Monocyte (primary cell): ENCODE measurements around a stretch of chr5.

DNA sequence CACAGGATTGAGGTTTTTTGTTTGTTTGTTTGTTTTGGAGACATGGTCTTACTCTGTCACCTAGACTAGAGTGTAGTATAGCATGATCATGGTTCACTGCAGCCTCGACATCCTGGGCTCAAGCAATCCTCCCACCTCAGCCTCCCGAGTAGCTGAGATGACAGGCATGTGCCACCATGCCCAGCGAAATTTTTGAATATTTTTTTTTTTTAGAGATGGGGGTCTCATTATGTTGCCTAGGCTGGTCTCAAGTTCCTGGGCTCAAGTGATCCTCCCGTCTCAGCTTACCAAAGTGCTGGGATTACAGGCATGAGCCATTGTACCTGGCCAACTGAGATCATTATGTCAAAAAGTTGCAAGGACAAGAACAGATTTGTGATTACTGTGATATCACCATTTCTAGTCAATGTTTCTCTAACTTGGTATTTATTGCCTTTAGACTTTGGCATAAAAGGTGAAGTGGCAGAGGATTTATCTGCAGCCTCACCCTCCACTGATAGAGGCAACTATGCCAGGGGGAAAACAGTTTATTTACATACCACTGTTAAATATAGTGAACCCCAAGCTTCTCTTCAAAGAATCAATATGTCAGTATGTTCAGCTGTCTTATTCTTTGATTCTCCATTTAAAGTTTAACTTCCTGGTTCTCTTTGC lies 30.2 kb downstream of the SEMA6A start:
- PRO-cap, 2 experiments, result no peak in any of the 2 experiments

DNA sequence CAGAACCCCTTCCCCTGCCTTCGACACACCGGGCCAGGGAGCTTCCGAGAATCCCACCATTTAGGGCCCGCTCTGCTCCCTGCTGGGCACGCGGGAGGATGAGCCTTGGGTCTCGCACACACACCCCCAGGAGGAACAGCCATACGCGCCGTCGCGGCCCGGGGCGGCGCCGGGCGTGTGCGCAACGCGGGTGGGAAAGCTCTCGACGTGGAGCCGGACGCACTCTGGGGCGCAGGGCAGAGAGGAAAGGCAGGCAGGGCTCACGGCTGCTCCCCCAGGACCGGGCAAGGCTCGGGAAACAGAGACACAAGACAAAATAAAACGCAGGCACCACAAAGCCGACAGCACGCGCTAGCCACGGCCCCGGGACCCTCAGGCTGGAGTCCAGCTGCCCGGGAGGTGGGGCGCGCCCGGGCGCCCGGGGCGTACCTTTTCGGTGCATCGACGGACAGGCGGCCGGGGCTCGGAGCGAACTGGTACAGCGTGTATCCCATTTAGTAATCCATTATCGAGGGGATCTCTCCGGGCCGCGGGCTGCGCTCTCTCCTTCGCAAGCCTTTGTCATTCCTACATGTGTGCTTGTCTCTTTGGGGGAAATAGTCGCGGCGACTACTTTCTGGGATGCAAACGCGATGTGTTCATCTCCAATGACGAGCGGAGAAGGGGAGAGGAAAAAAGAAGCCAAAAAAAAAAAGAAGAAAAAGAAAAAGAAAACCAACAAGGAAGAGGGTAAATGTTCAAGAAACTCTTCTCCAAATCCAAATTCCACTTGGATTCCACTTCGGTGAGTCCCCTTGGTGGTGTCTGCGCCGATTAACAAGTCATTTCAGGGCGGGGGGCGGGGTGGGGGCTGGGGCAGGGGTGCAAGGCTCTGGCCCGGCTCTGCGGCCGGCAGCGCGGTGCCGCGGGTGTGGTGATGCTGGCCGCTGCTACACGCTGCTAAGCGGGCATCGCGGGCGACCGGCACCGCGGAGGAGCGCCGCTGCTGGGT lies 572 bp downstream of the SEMA6A start:
- PRO-cap, 2 experiments, result no peak in any of the 2 experiments

DNA sequence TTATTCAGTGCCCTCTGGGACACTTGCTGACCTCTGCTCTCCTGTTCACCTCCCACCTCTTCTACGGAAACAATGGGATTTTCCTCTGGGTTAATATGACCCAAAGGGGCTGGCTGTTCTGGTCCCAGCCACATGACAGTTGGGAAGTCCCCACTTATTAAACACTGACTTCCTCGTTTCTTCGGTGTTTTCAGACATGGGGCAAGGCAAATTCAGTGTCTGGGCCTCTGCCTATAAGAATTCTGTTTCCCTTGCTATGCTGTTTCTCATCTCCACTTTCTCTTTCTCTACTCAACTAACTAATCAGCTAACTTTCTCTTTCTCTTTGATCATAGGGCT lies 107.0 kb upstream of the SEMA6A start:
- PRO-cap, 2 experiments, result no peak in any of the 2 experiments

GRCh38 chr5:117105318-117105517 lies 530.6 kb upstream of the SEMA6A start:
- PRO-cap, 2 experiments, result peak in 1 of 2 experiments; most common minus-strand start chr5:117105393 (in 1)

GRCh38 chr5:119071539-119072007 lies 686 bp downstream of the DMXL1 start:
- PRO-cap, 2 experiments, result peak in 1 of 2 experiments; most common plus-strand start chr5:119071706 (in 1); most common minus-strand start chr5:119071658 (in 1)

DNA sequence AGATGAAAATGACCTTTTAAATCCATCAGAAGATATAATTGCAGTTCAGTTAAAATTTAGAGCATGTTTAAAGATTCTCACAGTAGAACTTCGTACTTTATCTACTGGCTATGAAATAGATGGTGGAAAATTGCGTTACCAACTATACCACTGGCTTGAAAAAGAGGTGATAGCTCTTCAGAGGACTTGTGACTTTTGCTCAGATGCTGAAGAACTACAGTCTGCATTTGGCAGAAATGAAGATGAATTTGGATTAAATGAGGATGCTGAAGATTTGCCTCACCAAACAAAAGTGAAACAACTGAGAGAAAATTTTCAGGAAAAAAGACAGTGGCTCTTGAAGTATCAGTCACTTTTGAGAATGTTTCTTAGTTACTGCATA lies 99.9 kb downstream of the DMXL1 start:
- PRO-cap, 2 experiments, result no peak in any of the 2 experiments

- PRO-cap, 2 experiments, result no peak in any of the 2 experiments
Measured at GRCh38 chr5:119336206-119336621, 19.6 kb upstream of the TNFAIP8 start.

GRCh38 chr5:119357922-119358121 lies 2.0 kb downstream of the TNFAIP8 start:
- PRO-cap, 2 experiments, result no peak in any of the 2 experiments

- PRO-cap, 2 experiments, result no peak in any of the 2 experiments
Measured at GRCh38 chr5:119418707-119419236, 33.5 kb upstream of the HSD17B4 start.

- PRO-cap, 2 experiments, result no peak in any of the 2 experiments
Measured at GRCh38 chr5:122311031-122311394, 1.0 kb upstream of the SNCAIP start.

DNA sequence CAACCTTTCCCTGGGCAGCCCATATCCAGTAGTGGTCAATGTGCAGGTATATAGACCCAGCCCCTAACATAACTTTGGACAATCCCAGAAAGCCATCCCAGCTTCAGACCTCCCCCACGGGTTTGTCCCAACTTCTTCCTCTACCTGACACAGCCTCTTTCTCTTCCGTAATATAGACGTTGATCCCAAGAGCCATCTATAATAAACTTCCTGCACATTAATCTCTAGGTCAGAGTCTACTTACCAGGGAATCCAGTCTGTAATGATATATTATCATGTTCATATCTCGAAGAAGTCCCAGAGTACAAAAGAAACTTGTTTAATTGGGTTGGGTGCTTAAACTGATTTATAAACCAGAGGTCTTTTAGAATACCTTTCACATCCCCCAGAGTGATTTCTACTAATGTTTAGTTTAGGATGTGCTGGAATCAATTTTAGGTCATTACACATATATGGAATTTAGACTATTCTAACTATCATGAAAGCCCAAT lies 157.5 kb downstream of the SNCAIP start:
- PRO-cap, 2 experiments, result no peak in any of the 2 experiments

DNA sequence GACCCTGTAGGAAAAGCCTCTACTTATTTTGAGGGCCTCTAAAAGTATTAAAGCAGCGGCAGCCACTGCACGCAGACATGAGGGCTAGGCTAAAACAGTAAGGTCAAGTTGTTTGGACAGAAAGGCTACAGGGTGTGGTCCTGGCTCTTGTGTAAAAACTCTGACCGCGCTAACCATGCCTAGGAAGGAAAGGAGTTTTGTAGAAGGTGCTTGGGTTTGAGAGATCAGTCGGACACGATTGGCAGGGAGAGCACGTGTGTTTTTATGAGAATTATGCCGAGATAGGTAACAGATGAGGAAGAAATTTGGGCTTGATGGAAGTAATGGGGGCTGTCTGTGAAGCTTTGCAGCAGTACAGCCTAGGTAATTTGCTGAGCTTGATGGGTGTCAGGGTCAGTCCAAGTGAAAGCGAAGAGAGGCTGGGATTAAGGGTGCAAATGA lies 163.6 kb downstream of the SNCAIP start:
- PRO-cap, 2 experiments, result no peak in any of the 2 experiments

GRCh38 chr5:122478526-122479336 lies 166.7 kb downstream of the SNCAIP start:
- PRO-cap, 2 experiments, result no peak in any of the 2 experiments

GRCh38 chr5:122844084-122844806 lies 1.2 kb upstream of the SNX24 start:
- PRO-cap, 2 experiments, result no peak in any of the 2 experiments

DNA sequence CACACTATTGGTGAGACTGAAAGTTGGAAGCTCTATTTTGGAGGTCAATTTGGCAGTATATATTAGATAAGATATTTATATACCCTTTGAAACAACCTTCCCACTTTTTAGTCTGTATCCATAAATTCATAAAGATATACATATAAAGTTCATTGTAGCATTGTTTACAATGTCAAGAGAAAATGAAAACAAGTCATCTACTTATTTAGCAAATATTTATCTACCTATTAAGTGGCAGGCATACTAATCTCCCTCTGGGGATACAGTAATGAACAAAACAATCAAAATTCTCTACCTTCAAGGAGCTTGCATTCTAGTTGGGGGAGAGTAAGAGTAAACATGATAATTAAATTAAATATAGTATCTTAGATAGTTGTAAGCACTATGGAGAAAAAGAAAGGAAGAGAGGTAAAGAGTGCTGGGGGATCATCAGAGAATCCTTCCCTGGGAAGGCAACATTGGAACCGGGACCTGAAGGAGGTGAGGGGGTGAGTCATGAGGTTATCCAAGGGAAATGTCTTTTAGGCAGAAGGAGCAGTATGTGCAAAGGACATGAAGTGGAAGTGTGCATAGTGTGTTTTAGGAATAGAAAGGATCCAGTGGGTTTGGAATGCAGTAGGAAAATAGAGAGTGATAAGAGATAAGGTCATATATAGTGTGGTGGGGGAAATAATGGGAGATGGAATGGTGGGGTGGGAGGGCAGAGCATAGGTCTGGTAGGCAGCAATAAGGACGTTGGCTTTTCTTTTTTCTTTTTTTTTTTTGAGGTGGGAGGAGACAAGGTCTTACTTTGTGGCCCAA lies 17.6 kb downstream of the SNX24 start:
- PRO-cap, 2 experiments, result no peak in any of the 2 experiments

DNA sequence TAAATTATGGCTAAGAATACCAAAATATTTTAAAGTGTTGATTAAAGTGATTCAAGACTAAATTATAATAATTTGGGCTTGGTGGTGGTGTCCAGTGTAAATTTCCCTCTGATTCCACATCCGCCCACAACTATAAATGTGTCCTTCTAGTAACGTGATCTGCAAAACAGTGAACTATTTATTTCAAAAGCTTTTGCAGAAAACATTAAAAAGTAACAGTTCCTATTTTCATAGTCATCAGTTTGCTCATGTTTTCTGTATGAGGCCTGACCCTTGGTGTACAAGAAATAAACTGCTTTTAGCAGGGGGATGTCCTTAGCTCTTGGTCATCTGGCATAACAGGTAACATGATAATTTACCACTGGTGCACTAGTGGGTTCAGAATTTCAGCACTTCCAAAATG lies 16.9 kb downstream of the PPIC start:
- PRO-cap, 2 experiments, result no peak in any of the 2 experiments

GRCh38 chr5:123098671-123099910 lies 10.1 kb downstream of the PRDM6 start:
- PRO-cap, 2 experiments, result no peak in any of the 2 experiments

GRCh38 chr5:123438802-123439420 lies 15.7 kb upstream of the CEP120 start:
- PRO-cap, 2 experiments, result no peak in any of the 2 experiments

- PRO-cap, 2 experiments, result no peak in any of the 2 experiments
Measured at GRCh38 chr5:123511592-123511809, 476 bp upstream of the CSNK1G3 start.

GRCh38 chr5:123511810-123512049 lies 247 bp upstream of the CSNK1G3 start:
- PRO-cap, 2 experiments, result peak in 2 of 2 experiments; most common minus-strand start chr5:123511973 (in 1)